ENCODE measurements around the genes UBA2, HPN, GPR42, IGFLR1, TBCB and COX7A1.

- RAMPAGE, long total RNA, result no peak
- RRBS, result no CpG with 5 or more reads among the region's 14 CpGs
PRO-cap:
- standard, result no peak
- CoPRO, capped RNA only, 2 experiments, result no peak in any of the 2 experiments
- CoPRO, capped and uncapped RNA, 2 experiments, result no peak in any of the 2 experiments
- CoPRO, uncapped RNA only, 2 experiments, result peak in 1 of 2 experiments; most common plus-strand start chr19:34375691 (in 1)
CAGE:
- cytosol, long polyA plus RNA, result no peak
- long polyA plus RNA, result no peak
- nucleolus, long total RNA, result no peak
- nucleus, long polyA plus RNA, result no peak
These were observed 10.7 kb downstream of the GPI start for GRCh38 chr19:34375491-34376211.

DNA sequence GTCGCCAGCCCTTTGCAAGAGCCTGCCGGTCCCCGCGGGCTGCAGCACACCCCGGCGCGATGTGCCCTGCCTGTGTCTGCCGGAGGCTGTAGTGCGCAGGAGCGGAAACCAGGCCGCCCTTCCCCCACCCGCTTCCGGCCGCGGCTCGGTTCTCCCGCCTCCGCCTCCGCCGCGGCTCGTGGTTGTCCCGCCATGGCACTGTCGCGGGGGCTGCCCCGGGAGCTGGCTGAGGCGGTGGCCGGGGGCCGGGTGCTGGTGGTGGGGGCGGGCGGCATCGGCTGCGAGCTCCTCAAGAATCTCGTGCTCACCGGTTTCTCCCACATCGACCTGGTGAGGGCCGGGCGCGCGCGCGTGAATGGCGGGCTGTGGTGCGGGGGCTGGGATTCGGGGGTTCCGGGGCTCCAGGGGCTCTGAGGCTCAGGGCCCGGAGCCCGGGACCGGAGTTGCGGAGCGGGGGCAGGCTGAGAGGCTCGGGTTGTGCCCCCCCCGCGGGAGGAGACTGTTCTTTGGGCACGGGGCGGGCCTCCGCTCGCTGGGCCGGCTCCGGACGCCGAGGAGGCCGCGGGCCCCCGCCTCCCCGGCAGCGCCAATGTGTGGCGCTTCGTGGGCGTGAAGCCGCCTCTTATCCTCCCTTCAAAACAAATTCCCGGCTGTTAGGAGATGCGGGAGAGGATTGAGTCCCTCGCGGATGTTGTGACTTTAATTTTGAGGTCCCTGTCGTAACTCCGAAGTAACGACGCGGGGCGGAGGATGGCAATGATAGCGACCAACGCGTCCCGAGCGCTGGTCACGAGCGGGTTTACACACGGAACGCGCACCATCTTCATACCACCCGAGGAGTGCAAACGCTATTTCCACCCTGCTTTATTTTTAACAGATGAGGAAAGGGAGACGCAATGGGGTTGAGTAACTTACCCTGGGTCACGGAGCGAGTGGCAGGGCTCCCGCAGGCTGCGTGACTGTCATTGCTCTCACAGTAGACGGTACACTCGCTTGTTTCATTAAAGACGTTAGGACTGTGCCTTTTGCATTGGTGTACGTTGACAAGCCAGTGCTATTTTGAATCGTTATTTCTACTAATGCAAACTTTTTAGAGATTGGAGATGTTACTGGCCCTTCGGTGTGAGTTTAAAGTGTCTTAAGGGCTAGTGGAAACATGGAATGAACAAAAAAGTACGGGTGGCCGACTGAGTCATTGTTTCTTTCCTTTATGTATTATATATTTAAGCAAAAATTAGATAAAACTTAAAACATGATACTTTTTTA lies at the start of gene UBA2:
UBA2 (plus strand) TSS at position 141 of the 1,266 bp plus-strand sequence.
- RAMPAGE, long total RNA, result no peak
- RRBS, result 2% methylated on average over 40 of the region's 106 CpGs
PRO-cap:
- standard, result bidirectional peak, plus-strand start at position 198 of the sequence, minus-strand start at position 63 of the sequence; bidirectional peak, plus-strand start at position 730 of the sequence, minus-strand start at position 732 of the sequence
- CoPRO, capped RNA only, 2 experiments, result peak in 2 of 2 experiments; most common plus-strand start position 151 of the sequence (in 2); most common minus-strand start position 63 of the sequence (in 2)
- CoPRO, capped and uncapped RNA, 2 experiments, result peak in 2 of 2 experiments; most common plus-strand start position 131 of the sequence (in 1); most common minus-strand start position 63 of the sequence (in 2)
- CoPRO, uncapped RNA only, 2 experiments, result peak in 1 of 2 experiments; most common plus-strand start position 174 of the sequence (in 1); most common minus-strand start position 90 of the sequence (in 1)
CAGE:
- cytosol, long polyA plus RNA, result start-site peak on the plus strand centred at position 166 of the sequence, 71 bp wide, 712 and 447 reads in 2 replicates
- long polyA plus RNA, result start-site peak on the plus strand centred at position 223 of the sequence, 116 bp wide, 175 and 388 reads in 2 replicates
- nucleolus, long total RNA, result no peak
- nucleus, long polyA plus RNA, result start-site peak on the plus strand centred at position 156 of the sequence, 51 bp wide, 226 and 240 reads in 2 replicates

GRCh38 chr19:35004230-35004729 lies 4.2 kb downstream of the GRAMD1A start:
- RAMPAGE, long total RNA, result no peak
- RRBS, result no CpG with 5 or more reads among the region's 11 CpGs
PRO-cap:
- standard, result no peak
- CoPRO, capped RNA only, 2 experiments, result no peak in any of the 2 experiments
- CoPRO, capped and uncapped RNA, 2 experiments, result no peak in any of the 2 experiments
- CoPRO, uncapped RNA only, 2 experiments, result peak in 1 of 2 experiments; most common plus-strand start chr19:35004473 (in 1)
CAGE:
- cytosol, long polyA plus RNA, result no peak
- long polyA plus RNA, result no peak
- nucleolus, long total RNA, result no peak
- nucleus, long polyA plus RNA, result no peak

- RAMPAGE, long total RNA, result no peak
- RRBS, result 47% methylated on average over 3 of the region's 20 CpGs
PRO-cap:
- standard, result no peak
- CoPRO, capped RNA only, 2 experiments, result no peak in any of the 2 experiments
- CoPRO, capped and uncapped RNA, 2 experiments, result no peak in any of the 2 experiments
- CoPRO, uncapped RNA only, 2 experiments, result no peak in any of the 2 experiments
CAGE:
- cytosol, long polyA plus RNA, result no peak
- long polyA plus RNA, result no peak
- nucleolus, long total RNA, result no peak
- nucleus, long polyA plus RNA, result no peak
These were observed at the start of gene HPN for GRCh38 chr19:35041429-35042028. Gene HPN (plus strand): TSS chr19:35041721.

DNA sequence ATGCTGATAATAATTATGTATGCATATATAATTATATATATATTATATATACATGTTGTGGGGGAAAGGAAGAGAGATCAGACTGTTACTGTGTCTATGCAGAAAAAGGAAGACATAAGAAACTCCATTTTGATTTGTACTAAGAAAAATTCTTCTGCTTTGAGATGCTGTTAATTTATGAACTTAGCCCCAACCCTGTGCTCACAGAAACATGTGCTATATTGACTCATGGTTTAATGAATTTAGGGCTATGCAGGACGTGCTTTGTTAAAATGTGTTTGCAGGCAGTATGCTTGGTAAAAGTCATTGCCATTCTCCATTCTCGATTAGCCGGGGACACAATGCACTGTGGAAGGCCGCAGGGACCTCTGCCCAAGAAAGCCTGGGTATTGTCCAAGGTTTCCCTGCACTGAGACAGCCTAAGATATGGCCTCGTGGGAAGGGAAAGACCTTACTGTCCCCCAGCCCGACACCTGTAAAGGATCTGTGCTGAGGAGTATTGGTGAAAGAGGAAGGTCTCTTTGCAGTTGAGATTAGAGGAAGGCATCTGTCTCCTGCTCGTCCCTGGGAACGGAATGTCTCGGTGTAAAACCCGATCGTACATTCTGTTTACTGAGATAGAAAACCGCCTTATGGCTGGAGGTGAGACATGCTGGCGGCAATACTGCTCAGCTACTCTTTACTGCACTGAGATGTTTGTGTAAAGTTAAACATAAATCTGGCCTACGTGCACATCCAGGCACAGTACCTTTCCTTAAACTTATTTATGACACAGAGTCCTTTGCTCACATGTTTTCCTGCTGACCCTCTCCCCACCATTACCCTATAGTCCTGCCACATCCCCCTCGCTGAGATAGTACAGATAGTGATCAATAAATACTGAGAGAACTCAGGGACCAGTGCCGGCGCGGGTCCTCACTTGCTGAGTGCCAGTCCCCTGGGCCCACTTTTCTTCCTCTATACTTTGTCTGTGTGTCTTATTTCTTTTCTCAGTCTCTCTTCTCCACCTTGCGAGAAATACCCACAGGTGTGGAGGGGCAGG lies 5.2 kb downstream of the LGI4 start:
- RAMPAGE, long total RNA, result no peak
- RRBS, result no CpG with 5 or more reads among the region's 19 CpGs
PRO-cap:
- standard, result no peak
- CoPRO, capped RNA only, 2 experiments, result no peak in any of the 2 experiments
- CoPRO, capped and uncapped RNA, 2 experiments, result no peak in any of the 2 experiments
- CoPRO, uncapped RNA only, 2 experiments, result no peak in any of the 2 experiments
CAGE:
- cytosol, long polyA plus RNA, result no peak
- long polyA plus RNA, result no peak
- nucleolus, long total RNA, result no peak
- nucleus, long polyA plus RNA, result no peak

- RAMPAGE, long total RNA, result no peak
- RRBS, result no CpG with 5 or more reads among the region's 4 CpGs
PRO-cap:
- standard, result no peak
- CoPRO, capped RNA only, 2 experiments, result no peak in any of the 2 experiments
- CoPRO, capped and uncapped RNA, 2 experiments, result no peak in any of the 2 experiments
- CoPRO, uncapped RNA only, 2 experiments, result no peak in any of the 2 experiments
CAGE:
- cytosol, long polyA plus RNA, result no peak
- long polyA plus RNA, result no peak
- nucleolus, long total RNA, result no peak
- nucleus, long polyA plus RNA, result no peak
These were observed 14.3 kb downstream of the FAM187B start for GRCh38 chr19:35214281-35214688.

DNA sequence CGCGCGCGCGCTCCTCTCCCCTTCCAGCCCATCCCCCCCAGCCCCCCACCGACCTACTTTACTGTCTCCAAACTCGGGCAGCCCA lies 687 bp upstream of the USF2 start:
- RAMPAGE, long total RNA, result no peak
- RRBS, result no CpG with 5 or more reads among the region's 7 CpGs
PRO-cap:
- standard, result no peak
- CoPRO, capped RNA only, 2 experiments, result no peak in any of the 2 experiments
- CoPRO, capped and uncapped RNA, 2 experiments, result peak in 1 of 2 experiments; most common plus-strand start position 51 of the sequence (in 1)
- CoPRO, uncapped RNA only, 2 experiments, result peak in 1 of 2 experiments; most common plus-strand start position 56 of the sequence (in 1)
CAGE:
- cytosol, long polyA plus RNA, result no peak
- long polyA plus RNA, result no peak
- nucleolus, long total RNA, result no peak
- nucleus, long polyA plus RNA, result no peak

DNA sequence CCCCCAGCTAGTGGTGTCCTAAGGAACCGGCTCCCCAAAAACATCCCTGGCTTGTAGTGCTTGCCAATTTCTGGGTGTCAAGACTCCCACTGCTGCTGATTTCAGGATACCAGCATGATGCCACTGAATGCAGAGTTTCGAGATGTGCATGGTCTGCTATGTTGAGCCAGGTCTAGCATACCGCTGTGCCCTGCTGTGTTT lies 1.4 kb upstream of the HAMP start:
- RAMPAGE, long total RNA, result no peak
- RRBS, result no CpG with 5 or more reads among the region's 3 CpGs
PRO-cap:
- standard, result no peak
- CoPRO, capped RNA only, 2 experiments, result no peak in any of the 2 experiments
- CoPRO, capped and uncapped RNA, 2 experiments, result no peak in any of the 2 experiments
- CoPRO, uncapped RNA only, 2 experiments, result no peak in any of the 2 experiments
CAGE:
- cytosol, long polyA plus RNA, result no peak
- long polyA plus RNA, result no peak
- nucleolus, long total RNA, result no peak
- nucleus, long polyA plus RNA, result no peak

DNA sequence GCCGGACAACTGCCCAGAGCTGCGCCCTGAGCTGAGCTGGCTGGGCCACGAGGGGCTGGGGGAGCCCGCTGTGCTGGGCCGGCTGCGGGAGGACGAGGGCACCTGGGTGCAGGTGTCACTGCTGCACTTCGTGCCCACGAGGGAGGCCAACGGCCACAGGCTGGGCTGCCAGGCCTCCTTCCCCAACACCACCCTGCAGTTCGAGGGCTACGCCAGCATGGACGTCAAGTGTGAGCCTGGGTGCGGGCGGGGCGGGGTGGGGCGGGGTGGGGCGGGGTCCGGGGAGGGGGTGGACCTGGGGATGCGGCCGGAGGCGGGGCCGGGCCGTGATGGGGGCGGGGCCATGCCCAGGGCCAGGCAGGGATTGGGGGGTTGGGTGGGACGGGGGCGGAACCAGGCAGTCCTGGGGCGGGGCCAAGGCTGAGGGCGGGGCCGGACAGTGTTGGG lies 7.7 kb downstream of the MAG start:
- RAMPAGE, long total RNA, result no peak
- RRBS, result 61% methylated on average over 5 of the region's 30 CpGs
PRO-cap:
- standard, result bidirectional peak, plus-strand start outside the sequence, minus-strand start at position 232 of the sequence
- CoPRO, capped RNA only, 2 experiments, result peak in 2 of 2 experiments; most common minus-strand start position 232 of the sequence (in 2)
- CoPRO, capped and uncapped RNA, 2 experiments, result no peak in any of the 2 experiments
- CoPRO, uncapped RNA only, 2 experiments, result no peak in any of the 2 experiments
CAGE:
- cytosol, long polyA plus RNA, result no peak
- long polyA plus RNA, result no peak
- nucleolus, long total RNA, result no peak
- nucleus, long polyA plus RNA, result no peak

- RAMPAGE, long total RNA, result no peak
- RRBS, result no CpG with 5 or more reads among the region's 9 CpGs
PRO-cap:
- standard, result no peak
- CoPRO, capped RNA only, 2 experiments, result no peak in any of the 2 experiments
- CoPRO, capped and uncapped RNA, 2 experiments, result no peak in any of the 2 experiments
- CoPRO, uncapped RNA only, 2 experiments, result no peak in any of the 2 experiments
CAGE:
- cytosol, long polyA plus RNA, result no peak
- long polyA plus RNA, result no peak
- nucleolus, long total RNA, result no peak
- nucleus, long polyA plus RNA, result no peak
These were observed 12.4 kb upstream of the CD22 start for GRCh38 chr19:35316499-35317062.

DNA sequence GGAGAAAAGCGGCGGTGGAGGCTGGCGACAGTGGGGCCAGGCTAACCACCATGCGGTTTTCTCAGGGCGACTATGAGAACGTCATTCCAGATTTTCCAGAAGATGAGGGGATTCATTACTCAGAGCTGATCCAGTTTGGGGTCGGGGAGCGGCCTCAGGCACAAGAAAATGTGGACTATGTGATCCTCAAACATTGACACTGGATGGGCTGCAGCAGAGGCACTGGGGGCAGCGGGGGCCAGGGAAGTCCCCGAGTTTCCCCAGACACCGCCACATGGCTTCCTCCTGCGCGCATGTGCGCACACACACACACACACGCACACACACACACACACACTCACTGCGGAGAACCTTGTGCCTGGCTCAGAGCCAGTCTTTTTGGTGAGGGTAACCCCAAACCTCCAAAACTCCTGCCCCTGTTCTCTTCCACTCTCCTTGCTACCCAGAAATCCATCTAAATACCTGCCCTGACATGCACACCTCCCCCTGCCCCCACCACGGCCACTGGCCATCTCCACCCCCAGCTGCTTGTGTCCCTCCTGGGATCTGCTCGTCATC lies 1.1 kb upstream of the FFAR1 start:
- RAMPAGE, long total RNA, result no peak
- RRBS, result no CpG with 5 or more reads among the region's 18 CpGs
PRO-cap:
- standard, result no peak
- CoPRO, capped RNA only, 2 experiments, result no peak in any of the 2 experiments
- CoPRO, capped and uncapped RNA, 2 experiments, result no peak in any of the 2 experiments
- CoPRO, uncapped RNA only, 2 experiments, result no peak in any of the 2 experiments
CAGE:
- cytosol, long polyA plus RNA, result no peak
- long polyA plus RNA, result no peak
- nucleolus, long total RNA, result no peak
- nucleus, long polyA plus RNA, result no peak

DNA sequence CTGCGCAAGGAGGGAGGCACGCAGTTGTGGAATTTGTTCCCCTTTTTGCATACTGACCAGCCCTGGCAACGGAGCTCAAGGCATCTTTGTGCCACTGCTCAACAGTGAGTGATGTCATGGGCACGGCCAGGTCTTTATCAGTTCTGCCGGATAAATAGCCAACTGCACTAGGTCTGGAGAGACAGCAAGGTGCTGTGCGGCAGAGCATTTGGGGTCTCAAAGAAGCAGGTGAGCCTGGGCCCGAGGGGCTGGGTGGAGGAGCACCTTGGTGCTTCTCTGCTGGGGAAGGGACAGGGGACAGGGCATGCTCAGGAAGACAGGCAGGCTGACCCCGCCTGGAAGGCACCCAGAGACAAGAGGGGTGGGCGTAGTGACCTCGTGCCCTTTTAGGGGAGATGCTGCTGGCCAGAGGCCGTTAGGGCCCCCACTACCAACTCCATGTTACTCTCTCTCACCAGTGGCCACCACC lies at the start of gene GPR42:
GPR42 (plus strand) TSS at position 178 of the 469 bp plus-strand sequence.
- RAMPAGE, long total RNA, result no peak
- RRBS, result no CpG with 5 or more reads among the region's 11 CpGs
PRO-cap:
- standard, result no peak
- CoPRO, capped RNA only, 2 experiments, result no peak in any of the 2 experiments
- CoPRO, capped and uncapped RNA, 2 experiments, result no peak in any of the 2 experiments
- CoPRO, uncapped RNA only, 2 experiments, result no peak in any of the 2 experiments
CAGE:
- cytosol, long polyA plus RNA, result no peak
- long polyA plus RNA, result no peak
- nucleolus, long total RNA, result no peak
- nucleus, long polyA plus RNA, result no peak

GRCh38 chr19:35495320-35495766 lies 5.1 kb upstream of the KRTDAP start:
- RAMPAGE, long total RNA, result no peak
- RRBS, result 2% methylated on average over 4 of the region's 21 CpGs
PRO-cap:
- standard, result no peak
- CoPRO, capped RNA only, 2 experiments, result no peak in any of the 2 experiments
- CoPRO, capped and uncapped RNA, 2 experiments, result no peak in any of the 2 experiments
- CoPRO, uncapped RNA only, 2 experiments, result no peak in any of the 2 experiments
CAGE:
- cytosol, long polyA plus RNA, result no peak
- long polyA plus RNA, result no peak
- nucleolus, long total RNA, result no peak
- nucleus, long polyA plus RNA, result no peak

DNA sequence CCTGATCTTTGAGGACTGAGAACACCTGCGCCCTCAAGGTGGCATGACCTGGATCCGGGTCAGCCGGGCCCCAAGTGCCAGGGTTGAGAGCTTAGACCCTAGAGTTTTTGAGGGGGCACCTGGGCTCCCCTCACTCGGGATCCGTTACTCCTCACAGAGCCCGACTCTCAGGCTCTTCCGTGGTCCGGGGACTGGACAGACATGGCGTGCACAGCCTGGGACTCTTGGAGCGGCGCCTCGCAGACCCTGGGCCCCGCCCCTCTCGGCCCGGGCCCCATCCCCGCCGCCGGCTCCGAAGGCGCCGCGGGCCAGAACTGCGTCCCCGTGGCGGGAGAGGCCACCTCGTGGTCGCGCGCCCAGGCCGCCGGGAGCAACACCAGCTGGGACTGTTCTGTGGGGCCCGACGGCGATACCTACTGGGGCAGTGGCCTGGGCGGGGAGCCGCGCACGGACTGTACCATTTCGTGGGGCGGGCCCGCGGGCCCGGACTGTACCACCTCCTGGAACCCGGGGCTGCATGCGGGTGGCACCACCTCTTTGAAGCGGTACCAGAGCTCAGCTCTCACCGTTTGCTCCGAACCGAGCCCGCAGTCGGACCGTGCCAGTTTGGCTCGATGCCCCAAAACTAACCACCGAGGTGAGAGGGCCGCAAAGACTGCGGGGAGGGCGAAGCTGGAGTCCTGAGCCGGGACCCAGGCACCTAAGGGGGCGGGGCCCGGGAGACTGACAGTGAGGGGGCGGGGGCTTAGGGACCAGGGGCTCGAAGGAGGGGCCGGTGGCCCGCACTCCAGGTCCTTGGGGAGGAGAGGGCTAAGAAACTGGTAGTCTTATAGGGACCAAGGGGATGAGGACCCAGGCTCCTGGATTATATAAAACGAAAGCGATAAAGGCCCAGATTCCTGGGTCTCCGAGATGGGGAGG lies 1.8 kb downstream of the ETV2 start:
- RAMPAGE, long total RNA, result no peak
- RRBS, result 8% methylated on average over 24 of the region's 67 CpGs
PRO-cap:
- standard, result bidirectional peak, plus-strand start at position 755 of the sequence, minus-strand start at position 393 of the sequence
- CoPRO, capped RNA only, 2 experiments, result peak in 2 of 2 experiments; most common plus-strand start position 277 of the sequence (in 1); most common minus-strand start position 203 of the sequence (in 1)
- CoPRO, capped and uncapped RNA, 2 experiments, result peak in 2 of 2 experiments; most common plus-strand start position 488 of the sequence (in 1); most common minus-strand start position 411 of the sequence (in 1)
- CoPRO, uncapped RNA only, 2 experiments, result peak in 2 of 2 experiments; most common plus-strand start position 316 of the sequence (in 1); most common minus-strand start position 195 of the sequence (in 1)
CAGE:
- cytosol, long polyA plus RNA, result no peak
- long polyA plus RNA, result no peak
- nucleolus, long total RNA, result no peak
- nucleus, long polyA plus RNA, result no peak

DNA sequence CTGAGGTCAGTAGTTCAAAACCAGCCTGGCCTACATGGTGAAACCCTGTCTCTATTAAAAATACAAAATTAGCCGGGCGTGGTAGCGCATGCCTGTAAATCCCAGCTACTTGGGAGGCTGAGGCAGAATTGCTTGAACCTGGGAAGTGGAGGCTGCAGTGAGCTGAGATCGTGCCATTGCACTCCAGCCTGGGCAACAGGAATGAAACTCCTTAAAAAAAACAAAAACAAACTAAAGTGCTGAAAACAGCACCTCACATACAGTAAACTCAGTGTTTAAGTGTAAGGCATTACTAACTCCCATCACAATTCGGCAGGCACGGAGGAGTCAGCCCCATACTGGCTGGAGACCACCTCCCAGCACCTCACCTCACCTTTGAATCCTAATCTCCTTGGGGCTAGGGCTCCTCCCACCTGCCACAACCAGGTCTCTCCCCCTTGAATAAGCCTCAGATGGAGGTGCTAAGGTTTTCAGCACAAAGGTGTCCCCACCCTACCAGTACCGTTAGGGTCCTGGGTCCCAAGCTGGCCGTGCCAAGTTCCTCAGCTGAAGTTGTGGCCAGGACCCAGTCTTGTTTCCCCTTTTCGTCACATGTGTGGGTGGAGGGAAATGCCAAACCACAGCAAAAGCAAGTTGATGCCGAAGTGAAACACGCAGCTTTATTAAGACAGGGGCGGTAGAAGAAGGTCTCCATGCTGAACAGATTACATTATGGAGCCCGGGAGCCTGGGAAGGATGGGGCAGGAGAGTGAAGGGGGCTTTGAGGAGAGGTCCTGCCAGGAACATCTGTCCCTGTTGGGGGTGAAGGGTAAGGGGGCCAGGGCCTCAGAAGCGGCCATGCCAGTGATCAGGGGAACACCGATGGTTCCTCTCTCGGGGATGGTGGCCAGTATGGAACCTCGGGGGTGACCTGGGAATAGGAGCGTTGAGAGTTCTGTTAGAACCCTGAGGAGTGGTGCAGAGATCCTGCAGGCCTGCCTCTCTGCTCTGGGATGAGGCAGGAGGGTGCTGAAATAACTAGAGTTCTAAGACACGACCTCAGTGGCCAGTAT lies at the start of gene IGFLR1:
IGFLR1 (minus strand) TSS at position 559 of the 1,052 bp plus-strand sequence.
- RAMPAGE, long total RNA, result no peak
- RRBS, result no CpG with 5 or more reads among the region's 19 CpGs
PRO-cap:
- standard, result no peak
- CoPRO, capped RNA only, 2 experiments, result no peak in any of the 2 experiments
- CoPRO, capped and uncapped RNA, 2 experiments, result no peak in any of the 2 experiments
- CoPRO, uncapped RNA only, 2 experiments, result no peak in any of the 2 experiments
CAGE:
- cytosol, long polyA plus RNA, result no peak
- long polyA plus RNA, result no peak
- nucleolus, long total RNA, result no peak
- nucleus, long polyA plus RNA, result no peak

GRCh38 chr19:36017649-36018007 lies 3.6 kb upstream of the ALKBH6 start:
- RAMPAGE, long total RNA, result no peak
- RRBS, result no CpG with 5 or more reads among the region's 14 CpGs
PRO-cap:
- standard, result no peak
- CoPRO, capped RNA only, 2 experiments, result no peak in any of the 2 experiments
- CoPRO, capped and uncapped RNA, 2 experiments, result no peak in any of the 2 experiments
- CoPRO, uncapped RNA only, 2 experiments, result no peak in any of the 2 experiments
CAGE:
- cytosol, long polyA plus RNA, result no peak
- long polyA plus RNA, result no peak
- nucleolus, long total RNA, result no peak
- nucleus, long polyA plus RNA, result no peak

DNA sequence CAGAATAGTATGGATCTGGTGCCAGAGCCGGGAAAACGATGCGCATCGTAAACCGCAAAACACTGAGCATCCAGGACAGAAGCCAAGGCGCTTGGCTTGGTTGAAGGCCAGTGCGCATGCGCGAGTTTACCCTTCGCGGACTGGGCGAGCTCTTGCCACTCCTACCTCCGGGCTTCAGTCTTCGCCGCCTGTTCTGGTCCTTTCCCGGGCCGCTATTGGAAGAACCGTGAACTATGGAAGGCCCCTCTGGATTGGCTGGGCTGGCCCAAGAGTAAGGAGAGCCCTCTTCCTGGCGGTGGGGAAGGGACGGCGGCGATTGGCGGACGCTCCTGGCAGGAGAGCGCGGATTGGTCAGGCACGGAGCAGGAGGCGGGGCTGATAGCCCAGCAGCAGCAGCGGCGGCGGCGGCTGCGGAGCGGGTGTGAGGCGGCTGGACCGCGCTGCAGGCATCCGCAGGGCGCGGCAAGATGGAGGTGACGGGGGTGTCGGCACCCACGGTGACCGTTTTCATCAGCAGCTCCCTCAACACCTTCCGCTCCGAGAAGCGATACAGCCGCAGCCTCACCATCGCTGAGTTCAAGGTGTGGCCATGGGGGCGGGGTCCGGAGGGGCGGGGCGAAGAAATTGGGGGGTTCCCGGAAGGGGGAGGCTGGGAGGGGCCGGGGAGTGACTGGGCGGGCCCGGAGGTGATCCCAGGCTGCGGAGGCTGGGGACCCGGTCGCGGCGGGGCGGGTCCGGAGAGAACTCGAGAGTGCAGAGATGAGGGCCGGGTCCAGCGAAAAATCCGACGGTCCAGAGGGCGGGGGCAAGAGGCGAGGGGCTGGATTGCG lies at the start of gene TBCB:
TBCB (plus strand) TSS at position 375 of the 830 bp plus-strand sequence.
- RAMPAGE, long total RNA, result start-site peak on the minus strand centred at position 91 of the sequence, 56 bp wide, 383 and 71 reads in 2 replicates; start-site peak on the plus strand centred at position 411 of the sequence, 92 bp wide, 317 and 165 reads in 2 replicates
- RRBS, result 17% methylated on average over 3 of the region's 72 CpGs
PRO-cap:
- standard, result bidirectional peak, plus-strand start at position 395 of the sequence, minus-strand start at position 98 of the sequence; bidirectional peak, plus-strand start at position 689 of the sequence, minus-strand start at position 583 of the sequence
- CoPRO, capped RNA only, 2 experiments, result peak in 2 of 2 experiments; most common plus-strand start position 365 of the sequence (in 1); most common minus-strand start position 102 of the sequence (in 2)
- CoPRO, capped and uncapped RNA, 2 experiments, result peak in 1 of 2 experiments; most common plus-strand start position 449 of the sequence (in 1); most common minus-strand start position 288 of the sequence (in 1)
- CoPRO, uncapped RNA only, 2 experiments, result peak in 1 of 2 experiments; most common plus-strand start position 358 of the sequence (in 1); most common minus-strand start position 99 of the sequence (in 1)
CAGE:
- cytosol, long polyA plus RNA, result start-site peak on the plus strand centred at position 407 of the sequence, 97 bp wide, 67 and 161 reads in 2 replicates
- long polyA plus RNA, result start-site peak on the plus strand centred at position 407 of the sequence, 98 bp wide, 120 and 243 reads in 2 replicates
- nucleolus, long total RNA, result no peak
- nucleus, long polyA plus RNA, result no peak

GRCh38 chr19:36152339-36153173 lies at the start of gene COX7A1:
Gene COX7A1 (minus strand): TSS chr19:36152447.
- RAMPAGE, long total RNA, result no peak
- RRBS, result 96% methylated on average over 6 of the region's 41 CpGs
PRO-cap:
- standard, result no peak
- CoPRO, capped RNA only, 2 experiments, result no peak in any of the 2 experiments
- CoPRO, capped and uncapped RNA, 2 experiments, result no peak in any of the 2 experiments
- CoPRO, uncapped RNA only, 2 experiments, result peak in 2 of 2 experiments; most common plus-strand start chr19:36152772 (in 2)
CAGE:
- cytosol, long polyA plus RNA, result no peak
- long polyA plus RNA, result no peak
- nucleolus, long total RNA, result no peak
- nucleus, long polyA plus RNA, result no peak

Data from K562 (cell line).